Mesangial cell (primary cell): ENCODE data around the genes HAPLN1 and MEF2C.

DNA sequence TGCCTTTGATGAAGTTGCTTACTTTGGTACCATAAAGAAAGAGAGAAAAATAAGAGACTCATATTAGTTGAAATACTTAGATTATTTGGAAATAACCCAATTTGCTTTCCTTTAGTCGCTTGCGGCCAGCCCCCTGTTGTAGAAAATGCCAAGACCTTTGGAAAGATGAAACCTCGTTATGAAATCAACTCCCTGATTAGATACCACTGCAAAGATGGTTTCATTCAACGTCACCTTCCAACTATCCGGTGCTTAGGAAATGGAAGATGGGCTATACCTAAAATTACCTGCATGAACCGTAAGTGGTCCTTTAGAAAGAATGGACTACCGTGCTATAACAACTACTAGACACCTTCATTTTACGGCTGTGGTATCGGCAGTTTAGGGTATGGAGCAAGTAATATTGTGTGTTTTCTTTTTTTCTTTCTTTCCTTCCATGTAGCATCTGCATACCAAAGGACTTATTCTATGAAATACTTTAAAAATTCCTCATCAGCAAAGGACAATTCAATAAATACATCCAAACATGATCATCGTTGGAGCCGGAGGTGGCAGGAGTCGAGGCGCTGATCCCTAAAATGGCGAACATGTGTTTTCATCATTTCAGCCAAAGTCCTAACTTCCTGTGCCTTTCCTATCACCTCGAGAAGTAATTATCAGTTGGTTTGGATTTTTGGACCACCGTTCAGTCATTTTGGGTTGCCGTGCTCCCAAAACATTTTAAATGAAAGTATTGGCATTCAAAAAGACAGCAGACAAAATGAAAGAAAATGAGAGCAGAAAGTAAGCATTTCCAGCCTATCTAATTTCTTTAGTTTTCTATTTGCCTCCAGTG is 108.5 kb downstream of the VCAN start:
- RAMPAGE, long total RNA: no peak

DNA sequence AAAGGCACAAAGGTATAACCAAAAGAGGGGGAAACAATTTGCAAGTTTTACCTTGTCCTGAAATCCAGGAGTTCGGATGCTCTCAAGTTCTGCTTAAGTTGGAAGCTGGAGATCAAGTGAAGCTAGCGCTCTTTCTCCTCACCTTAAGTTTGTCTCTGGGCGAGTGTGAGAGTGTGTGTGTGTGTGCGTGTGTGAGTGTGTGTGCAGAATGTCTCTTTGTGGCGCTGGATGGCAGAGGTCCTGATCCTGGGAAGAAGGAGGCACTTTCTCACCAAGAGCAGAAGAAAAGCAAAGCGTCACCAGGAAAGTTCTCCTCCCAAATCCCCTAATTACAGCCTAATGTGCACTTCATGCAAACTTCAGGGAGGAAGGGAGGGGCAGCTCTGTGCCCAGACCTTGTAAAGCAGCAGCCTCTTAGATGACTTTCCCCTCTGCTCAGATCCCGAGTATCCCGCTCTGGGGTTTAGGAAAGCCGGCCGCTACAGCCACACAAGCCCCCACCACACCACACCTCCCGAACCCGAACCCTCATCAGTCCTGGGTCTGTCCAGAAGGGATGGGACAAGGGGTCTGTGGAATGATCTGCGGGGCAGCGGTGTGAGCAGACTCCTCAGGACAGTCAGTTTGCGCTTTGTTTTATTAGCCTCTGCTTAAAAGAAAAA is at the start of gene HAPLN1:
Gene HAPLN1 (minus strand): TSS at position 118 of the 662 bp plus-strand sequence.
- RAMPAGE, long total RNA: no peak

GRCh38 chr5:84315545-84315829 is 69.2 kb downstream of the EDIL3 start:
- RAMPAGE, long total RNA: no peak

- RAMPAGE, long total RNA: no peak
Measured at GRCh38 chr5:85663371-85664051, 954.2 kb upstream of the COX7C start.

- RAMPAGE, long total RNA: no peak
Measured at GRCh38 chr5:87312674-87313431, 45.2 kb downstream of the RASA1 start.

- RAMPAGE, long total RNA: no peak
Measured at GRCh38 chr5:87344565-87345290, 68.0 kb downstream of the CCNH start.

GRCh38 chr5:87413072-87413211 is 212 bp upstream of the CCNH start:
- RAMPAGE, long total RNA: no peak

DNA sequence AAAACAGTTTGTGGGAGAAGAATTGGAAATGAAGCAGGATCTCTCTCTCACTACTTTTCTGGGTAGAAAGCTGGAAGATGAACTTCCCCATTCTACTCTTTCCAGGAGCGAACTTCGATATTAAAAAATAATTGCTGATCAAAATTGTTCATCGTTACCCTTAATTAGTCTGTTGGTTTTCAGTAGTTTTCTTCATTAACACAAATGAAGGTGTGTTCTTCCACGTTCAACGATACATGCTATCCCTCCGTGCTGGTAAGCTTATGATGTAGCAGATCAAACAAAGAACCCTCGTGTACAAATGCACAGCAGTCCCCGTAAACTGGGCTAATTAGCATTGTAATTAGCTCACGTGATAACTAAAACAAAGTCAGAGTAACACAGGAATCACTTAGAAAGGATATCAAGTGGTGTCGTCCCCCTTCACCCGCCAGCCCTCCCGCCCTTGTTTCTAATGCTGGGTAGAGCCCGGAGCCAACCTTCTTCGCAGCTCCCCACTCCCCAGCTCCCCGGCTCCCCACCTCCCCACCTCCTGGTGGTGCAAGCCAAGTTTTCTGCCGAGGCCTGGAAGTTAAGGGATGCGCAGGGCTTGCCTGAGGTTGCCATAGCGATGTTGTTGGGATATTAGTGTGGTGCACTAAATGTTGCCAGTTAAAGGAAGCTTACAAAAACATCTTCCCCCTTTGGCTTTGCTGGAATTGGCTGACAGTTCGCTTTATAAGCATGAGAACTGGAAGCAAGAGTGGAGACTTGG is 357.8 kb upstream of the CCNH start:
- RAMPAGE, long total RNA: no peak

DNA sequence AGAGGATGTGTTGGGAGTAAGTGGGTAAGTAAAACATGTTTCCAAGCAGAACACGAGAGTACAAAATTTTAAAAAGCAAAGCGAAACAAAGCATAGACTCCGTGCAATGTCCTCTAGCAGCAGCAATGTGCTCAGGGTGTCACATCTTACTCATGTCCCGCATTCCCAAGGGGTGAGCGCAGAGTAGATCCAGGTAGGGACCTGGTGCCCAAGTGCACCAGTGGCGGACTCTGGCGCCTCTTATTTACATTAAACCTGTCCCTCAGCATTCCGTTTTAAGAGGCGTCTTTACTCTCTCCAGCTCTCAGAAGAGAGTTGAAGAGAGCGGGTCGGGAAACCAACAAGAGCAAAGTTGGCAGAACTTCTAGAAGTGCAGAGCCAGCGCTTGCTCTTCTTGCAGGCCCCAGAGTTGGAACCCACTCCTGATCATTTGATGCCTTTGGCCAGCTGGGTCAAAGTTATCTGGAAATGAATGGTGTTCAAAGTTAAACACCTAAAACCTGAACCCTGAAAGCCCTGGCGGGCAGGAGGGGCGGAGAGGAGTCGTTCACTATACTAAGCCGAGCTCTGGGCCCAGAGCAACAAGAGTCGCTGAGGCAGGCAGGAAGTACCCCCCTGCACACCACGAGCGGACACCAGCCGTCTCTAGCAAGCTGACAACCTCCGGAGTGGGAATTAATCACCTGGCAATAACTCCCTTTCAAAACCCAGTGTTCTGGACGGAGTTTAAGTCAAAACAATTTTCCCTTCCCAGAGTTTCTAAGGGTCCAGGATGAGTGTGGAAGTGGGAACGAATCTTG is 122.9 kb downstream of the TMEM161B start:
- RAMPAGE, long total RNA: no peak

GRCh38 chr5:88879588-88880297 is 3.2 kb downstream of the MEF2C start:
- RAMPAGE, long total RNA: no peak

- RAMPAGE, long total RNA: start-site peak on the minus strand at chr5:88883172-88883188, 29 reads
Measured at GRCh38 chr5:88882876-88883942, at the start of gene MEF2C. MEF2C (minus strand) TSS chr5:88883184.

DNA sequence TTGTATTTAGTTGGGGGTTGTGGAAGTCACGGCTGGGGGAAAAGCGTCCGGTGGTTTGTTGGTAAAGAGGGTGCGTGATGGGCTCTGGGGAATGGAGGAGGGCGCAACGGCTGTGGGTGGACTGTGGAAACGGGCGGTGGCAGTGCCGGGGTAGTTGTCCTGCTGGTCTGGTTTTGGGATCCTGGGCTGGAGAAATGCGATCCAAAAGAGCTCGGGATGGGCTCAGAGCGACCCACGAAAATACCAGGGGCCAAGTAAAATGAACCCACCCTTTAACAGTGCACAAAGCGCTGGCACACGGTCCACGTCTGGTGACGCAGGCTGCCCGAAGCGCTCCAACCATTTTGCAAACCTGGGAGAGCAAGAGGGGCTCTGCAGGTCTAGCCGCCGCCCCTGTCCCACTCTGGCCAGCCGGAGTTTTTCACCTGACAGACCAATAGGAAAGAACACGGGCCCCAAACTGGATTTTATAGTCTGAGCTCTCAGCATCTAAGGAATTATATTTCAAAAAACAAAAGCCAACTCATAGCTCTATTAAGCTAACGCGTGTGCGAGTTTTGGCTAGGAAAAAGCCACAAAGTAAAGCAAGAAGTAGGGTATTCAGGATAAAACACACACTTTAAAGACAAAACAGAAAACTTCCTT is 6.8 kb upstream of the MEF2C start:
- RAMPAGE, long total RNA: no peak

GRCh38 chr5:88890270-88891015 is 7.5 kb upstream of the MEF2C start:
- RAMPAGE, long total RNA: no peak

GRCh38 chr5:88942848-88943202 is 59.8 kb upstream of the MEF2C start:
- RAMPAGE, long total RNA: no peak

GRCh38 chr5:90522274-90523087 is 6.9 kb downstream of the LYSMD3 start:
- RAMPAGE, long total RNA: no peak

- RAMPAGE, long total RNA: no peak
Measured at GRCh38 chr5:90637684-90637962, 79.0 kb downstream of the ADGRV1 start.

- RAMPAGE, long total RNA: no peak
Measured at GRCh38 chr5:90643980-90644694, 85.5 kb downstream of the ADGRV1 start.

- RAMPAGE, long total RNA: no peak
Measured at GRCh38 chr5:90866801-90867392, 308.3 kb downstream of the ADGRV1 start.

GRCh38 chr5:90917837-90918358 is 359.3 kb downstream of the ADGRV1 start:
- RAMPAGE, long total RNA: no peak

GRCh38 chr5:90930129-90930438 is 371.5 kb downstream of the ADGRV1 start:
- RAMPAGE, long total RNA: no peak